RPMI7951 (cell line): ENCODE measurements around a stretch of chr14.

GRCh38 chr14:102450809-102451431 is 58.7 kb downstream of the ANKRD9 start:
- RAMPAGE, long total RNA, result no peak

- RAMPAGE, long total RNA, result no peak
These were observed 10.2 kb downstream of the ANKRD9 start for GRCh38 chr14:102499107-102500070.

GRCh38 chr14:102508751-102509414 is 693 bp downstream of the ANKRD9 start:
- RAMPAGE, long total RNA, result no peak

GRCh38 chr14:102544054-102544294 is 34.4 kb upstream of the ANKRD9 start:
- RAMPAGE, long total RNA, result no peak

GRCh38 chr14:102579762-102580242 is 12.6 kb upstream of the RCOR1 start:
- RAMPAGE, long total RNA, result no peak

GRCh38 chr14:102592465-102592558 is 137 bp upstream of the RCOR1 start:
- RAMPAGE, long total RNA, result no peak

DNA sequence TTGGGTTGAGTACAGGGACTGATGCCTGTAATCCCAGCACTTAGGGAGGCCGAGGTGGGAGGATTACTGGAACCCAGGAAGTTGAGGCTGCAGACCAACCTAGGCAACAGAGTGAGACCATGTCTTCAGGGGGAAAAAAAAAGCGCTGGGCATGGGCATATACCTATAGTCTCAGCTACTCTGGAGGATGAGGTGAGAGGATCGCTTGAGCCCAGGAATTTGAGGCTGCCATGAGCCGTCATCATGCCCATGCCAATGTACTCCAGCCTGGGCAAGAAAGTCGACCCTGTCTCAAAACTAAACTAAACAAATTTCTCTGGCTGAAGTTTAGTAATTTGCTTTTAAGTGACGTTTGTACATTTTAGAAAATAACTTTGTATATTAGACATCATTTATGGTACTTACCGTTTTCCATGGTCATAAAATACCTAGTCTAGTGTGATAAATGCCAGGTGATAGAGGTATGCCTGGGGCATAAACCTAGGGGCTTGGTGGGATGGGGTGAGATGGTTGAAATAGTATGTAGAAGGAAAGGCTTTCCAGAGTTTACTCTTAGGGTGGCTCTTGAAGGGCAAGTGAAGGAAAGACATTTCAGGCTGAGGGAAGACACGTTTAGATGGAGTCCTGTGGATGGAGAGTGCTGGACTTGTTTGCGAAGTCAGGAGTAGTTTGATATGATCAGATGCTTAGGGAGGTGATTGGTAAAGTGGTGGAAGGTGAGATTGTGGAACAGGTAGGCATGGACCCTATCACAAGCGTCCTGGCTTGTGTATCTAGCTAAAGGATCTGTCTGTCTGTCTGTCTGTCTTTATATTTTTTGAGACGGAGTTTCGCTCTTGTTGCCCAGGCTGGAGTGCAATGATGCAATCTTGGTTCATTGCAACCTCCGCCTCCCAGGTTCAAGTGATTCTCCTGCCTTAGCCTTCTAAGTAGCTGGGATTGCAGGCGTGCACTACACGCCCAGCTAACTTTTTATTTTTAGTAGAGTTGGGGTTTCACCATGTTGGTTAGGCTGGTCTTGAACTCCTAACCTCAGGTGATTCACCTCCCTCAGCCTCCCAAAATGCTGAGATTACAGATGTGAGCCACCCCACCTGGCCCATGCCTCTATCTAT is 26.2 kb downstream of the RCOR1 start:
- RAMPAGE, long total RNA, result no peak

- RAMPAGE, long total RNA, result no peak
These were observed 1.4 kb downstream of the AMN start for GRCh38 chr14:102923696-102924369.

GRCh38 chr14:102939756-102940580 is 17.5 kb downstream of the AMN start:
- RAMPAGE, long total RNA, result no peak

DNA sequence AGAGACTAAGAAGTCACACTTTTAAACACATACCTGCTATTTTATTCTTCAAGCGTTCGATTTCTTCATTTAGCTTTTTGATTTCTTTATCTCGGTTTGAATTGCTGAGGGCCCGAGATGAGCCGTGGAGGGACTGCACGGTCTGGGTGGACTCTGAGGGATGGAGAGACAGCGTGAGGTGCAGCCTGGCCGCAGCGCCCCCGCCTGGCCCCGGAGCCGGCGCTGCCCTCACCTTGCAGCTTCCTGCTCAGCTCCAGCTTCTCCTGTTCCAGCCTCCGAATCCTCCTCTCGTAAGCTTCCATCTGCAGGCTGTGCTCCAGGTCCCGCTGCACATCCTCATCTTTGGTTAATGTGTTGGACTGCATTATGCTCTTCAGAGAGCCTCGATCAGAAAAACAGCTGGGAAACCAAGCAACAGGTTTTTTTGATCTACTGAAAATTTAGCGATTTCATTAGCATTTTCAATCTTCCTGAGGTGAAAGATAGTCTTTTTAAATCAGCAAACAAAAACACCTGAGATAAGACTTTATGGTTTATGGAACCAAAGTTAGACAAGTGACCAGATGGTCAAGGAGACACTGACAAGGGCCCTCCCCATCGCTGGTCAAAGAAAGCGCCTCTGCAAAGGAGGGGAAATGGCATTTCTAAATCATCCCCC is 53.3 kb downstream of the AMN start:
- RAMPAGE, long total RNA, result no peak

DNA sequence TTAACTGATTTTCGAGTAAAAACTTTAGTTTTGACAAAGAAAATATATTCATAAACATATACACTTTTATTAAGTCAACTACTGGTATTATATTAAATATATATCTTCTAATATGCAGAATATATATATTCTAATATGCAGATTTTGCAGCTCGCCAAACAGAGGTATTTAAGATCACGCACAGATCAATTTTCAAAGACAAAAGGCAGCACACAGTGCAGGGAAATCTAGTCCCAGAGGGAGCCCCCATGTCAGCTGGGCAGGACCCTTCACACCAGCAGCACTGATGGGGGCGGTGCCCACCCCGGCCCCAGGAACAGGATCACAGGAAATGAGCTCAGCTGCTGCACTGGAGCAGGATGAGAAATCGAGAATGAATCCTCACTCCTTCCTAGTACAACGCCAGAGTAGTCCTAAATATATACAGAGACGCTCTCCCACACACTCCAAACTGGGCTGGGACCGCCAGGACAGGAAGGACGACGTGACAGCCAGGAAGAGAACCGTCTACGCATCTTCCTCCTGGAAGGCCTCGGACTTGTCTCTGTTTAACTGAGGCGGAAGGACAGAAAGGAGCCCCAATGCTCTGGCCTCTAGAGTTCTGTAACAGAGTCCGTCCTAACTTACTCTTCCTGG is 33.6 kb downstream of the CDC42BPB start:
- RAMPAGE, long total RNA, result no peak

DNA sequence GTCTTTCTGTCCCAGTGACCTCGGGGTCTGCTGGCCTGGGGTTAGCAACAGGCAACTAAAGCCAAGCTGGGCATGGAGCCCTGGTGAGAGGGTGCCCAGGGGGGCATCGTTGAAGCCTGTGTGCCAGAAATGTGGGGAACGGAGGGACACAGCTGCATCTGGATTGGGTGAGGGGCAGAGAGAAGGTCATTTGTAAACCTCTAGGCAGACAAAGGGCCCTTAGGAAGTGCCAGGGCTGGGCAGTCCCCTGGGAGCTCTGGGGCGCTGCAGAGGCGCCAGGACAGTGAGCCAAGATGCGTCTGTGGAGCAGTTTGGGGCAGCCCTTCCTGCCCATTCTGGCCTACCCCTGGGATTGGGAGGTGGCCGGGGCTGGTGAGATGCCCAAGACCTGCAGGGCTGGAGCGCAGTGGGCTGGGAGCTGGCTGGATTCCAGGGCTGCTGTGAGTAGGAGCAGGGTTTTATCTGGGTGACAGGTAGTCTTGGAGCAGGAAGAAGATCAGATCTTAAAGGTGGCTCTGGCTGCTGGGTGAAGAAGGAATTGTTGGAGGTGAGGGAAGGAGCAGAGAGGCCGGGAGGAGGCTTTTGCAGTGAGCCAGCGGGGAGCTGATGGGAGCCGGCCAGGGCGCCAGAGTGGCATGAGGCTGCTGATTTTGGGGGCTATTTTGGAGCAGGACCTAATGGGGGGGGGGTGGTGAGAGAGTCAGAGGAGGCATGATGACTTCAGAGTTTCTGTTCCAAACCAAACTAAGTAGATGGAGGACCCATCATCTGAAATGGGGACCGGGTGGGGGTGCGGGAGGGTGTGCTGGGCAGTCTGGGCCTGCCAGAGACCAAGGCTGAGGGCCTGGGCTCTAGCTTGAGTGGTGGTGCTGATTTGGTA is 5.8 kb downstream of the TNFAIP2 start:
- RAMPAGE, long total RNA, result no peak

GRCh38 chr14:103154812-103155506 is 31.7 kb downstream of the TNFAIP2 start:
- RAMPAGE, long total RNA, result no peak

DNA sequence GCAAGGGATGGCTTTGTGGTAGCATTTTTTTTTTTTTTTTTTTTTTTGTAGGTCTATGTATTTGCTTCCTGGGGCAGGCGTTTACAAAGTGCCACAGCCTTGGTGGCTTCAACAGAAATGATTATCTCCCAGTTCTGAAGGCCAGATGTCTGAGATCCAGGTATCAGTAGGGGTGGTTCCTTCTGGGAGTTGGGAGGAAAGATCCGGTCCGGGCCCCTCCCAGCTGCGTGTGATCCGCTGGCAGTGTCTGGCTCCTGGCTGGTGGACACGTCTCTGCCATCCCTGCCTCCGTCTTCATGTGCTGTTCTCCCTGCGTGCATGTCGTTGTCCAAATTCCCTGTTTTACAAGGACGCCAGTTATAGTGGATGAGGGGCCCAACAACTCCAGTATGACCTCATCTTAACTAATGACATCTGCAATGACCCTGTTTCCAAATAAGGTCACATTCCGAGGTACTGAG is 72.9 kb downstream of the TNFAIP2 start:
- RAMPAGE, long total RNA, result no peak

GRCh38 chr14:103329694-103330327 is 4.2 kb upstream of the EIF5 start:
- RAMPAGE, long total RNA, result no peak

DNA sequence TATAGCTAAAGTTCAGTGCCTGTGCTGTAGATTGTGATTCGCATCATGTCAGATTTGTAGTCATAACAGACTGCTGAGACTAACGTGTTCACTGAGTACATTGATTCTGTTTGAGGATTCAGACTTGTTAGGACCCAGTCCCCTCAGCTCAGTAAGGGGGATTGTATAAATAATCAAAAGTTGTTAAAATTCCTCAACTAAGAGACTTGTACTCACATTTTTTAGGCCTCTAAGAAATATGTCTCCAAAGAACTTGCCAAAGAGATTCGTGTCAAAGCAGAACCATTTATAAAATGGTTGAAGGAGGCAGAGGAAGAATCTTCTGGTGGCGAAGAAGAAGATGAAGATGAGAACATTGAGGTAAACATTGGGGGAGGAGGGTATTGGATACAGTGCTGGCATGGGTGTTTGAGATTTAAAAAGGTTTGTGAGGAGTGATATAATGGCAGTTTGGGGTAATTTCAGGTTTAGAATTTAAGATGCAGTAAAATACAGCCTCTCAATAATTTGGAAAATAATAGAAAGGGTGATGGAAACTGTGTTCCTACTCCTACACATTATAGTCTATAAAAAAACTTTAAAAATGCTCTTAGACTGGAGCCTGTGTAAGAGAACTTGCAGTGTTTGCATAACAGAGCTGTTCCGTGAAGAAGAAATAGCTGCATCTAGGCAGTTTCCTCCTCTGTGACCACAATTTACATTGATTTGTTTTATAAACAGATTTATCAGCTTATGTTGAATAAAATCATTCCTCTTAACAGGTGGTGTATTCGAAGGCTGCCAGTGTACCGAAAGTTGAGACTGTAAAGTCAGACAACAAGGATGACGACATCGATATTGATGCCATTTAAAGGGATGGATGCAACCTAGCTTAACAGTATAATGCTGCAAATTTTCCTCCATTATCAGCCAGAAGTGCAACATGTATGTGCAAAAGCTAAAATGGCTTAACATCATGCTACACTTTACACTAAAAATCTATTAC is 6.5 kb downstream of the EIF5 start:
- RAMPAGE, long total RNA, result no peak

DNA sequence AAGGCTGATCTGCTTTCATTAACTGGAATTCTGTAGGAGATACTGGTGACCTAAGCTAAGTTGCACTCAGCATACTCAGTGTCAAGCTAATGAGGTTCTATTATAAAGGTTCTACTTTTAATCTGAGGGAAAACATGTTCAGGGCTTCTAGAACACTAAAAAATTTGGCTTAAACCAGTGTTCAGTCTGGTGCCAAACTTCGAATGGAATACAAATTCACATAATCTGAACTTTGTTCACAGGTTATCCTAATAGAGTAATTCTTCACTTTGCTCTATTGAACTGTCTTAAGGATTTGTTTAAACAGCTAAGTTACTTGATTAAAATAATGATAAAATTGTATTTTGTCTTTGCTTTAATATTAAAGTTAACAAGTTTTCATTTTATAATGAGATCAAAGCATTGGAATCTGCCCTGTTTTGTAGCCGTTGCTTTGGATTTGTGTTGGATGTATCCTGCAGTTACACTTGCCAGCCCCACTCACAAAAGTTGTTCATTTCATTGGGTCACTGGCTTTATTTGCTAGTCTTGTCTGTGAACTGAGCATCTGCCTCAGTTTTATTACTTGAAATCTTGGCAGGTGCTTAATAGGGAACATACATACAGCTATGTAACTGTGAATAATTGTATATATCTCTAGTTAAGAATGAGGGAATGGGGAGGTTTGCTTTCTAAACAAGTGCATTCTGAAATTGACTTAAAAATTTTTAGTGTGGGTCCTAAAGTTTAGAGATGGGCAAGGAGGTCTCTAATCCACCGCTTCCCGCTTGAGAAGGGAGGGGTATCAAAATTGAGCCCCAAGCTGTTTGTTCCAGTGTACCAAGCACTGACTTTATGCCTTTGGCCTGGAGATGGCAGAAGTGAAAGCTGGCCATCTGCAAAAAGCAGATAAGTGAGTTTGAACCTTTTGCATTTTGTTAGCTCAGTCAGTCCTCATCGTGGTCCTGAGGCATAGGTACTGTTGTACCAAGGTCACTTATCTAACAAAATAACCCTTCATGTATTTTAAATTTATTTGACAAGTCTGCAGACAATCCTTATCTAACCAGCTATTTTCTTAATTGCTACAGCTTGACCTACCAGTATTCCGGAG is 9.1 kb downstream of the EIF5 start:
- RAMPAGE, long total RNA, result no peak

DNA sequence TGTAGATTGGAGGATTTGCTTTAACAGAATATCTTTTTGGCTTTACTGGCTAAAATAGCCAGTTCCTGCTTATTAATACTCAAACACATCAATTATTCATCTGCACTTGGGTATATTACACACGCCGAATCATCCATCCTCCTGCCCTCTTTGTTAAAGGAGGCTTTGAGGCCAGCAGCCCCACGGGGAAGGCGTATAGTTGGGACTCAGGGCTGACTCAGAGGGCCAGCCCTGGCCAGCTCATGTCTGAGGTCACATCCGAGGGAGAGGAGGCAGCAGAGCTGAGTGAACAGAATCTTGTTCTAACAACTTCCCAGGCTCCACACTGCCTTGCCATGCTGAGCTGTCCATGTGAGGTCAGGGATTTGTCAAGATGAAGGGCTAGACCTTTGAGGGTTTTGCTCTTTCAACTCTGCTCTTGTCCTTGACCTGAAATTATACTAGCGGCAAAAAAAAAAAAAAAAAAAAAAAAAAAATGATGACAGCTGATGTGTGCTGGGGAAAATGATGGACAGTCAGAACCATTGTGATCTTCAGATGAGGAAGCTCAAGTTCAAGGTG is 12.6 kb upstream of the MARK3 start:
- RAMPAGE, long total RNA, result no peak

DNA sequence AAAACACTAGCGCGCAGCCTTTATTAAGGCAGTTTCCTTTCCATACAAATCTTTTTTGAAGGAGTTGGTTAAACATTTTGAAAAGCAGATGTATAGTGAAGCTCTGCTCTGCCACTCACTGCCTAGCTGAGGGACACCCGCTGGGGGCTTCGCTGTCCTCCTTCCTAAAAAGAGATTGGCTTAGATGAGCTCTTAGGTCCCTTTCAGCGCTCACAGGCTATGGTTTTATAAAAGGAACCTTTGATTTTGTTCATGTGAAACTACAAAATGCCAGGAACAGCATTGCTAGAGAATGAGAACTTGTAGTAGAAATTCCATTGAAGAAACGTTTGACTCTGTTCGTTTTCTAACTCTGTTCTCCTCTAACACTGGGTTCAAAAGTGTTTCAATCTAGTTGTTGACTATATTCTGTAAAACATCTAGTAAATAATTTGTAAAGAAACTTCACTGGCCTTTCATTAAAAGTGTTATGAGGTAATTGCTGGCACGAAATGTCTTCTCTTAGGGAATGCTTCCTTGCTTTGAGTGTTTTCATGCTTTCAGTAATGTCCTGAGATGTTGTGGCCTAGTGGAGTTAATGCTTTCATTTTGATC is 1.5 kb downstream of the MARK3 start:
- RAMPAGE, long total RNA, result no peak

GRCh38 chr14:103502027-103502572 is 20.5 kb downstream of the CKB start:
- RAMPAGE, long total RNA, result no peak